Colonic mucosa (tissue), 1 donor: ENCODE measurements around a stretch of chr18.

- PRO-cap = unidirectional peak, minus-strand start at chr18:79578328
Observed at GRCh38 chr18:79578190-79578517, 101.4 kb upstream of the CTDP1 start.

- PRO-cap = unidirectional peak, minus-strand start at chr18:79617307
Observed at GRCh38 chr18:79616646-79617649, 62.7 kb upstream of the CTDP1 start.

DNA sequence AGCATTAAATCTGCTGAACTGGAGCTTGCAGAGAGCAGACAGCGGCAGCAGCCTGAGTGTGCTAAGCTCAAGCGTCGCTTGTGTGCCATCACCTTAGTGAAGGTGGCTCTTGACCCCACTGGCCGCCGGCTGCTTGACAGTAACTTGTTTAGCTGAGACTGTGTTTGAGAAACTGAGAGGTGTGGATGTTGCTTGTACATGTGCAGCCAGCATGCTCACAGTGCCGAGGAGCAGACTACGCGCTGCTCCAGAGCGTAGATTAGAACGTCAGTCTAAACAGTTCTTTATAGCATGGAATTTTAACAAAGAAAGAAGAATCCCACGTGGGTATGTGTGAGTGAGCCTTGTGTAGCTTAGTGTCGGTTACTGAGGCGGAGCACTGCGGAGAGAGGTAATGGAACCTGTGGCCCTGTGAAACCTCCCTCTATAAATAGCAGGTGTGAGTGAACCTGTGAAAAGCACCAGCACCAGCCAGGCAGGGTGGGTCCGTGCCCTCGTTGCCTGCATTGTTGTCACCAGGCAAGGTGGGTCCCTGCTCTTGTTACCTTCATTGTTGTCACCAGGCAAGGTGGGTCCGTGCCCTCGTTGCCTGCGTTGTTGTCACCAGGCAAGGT is 4.5 kb downstream of the CTDP1 start:
- PRO-cap = no peak

GRCh38 chr18:79744741-79745068 is 53.0 kb upstream of the KCNG2 start:
- PRO-cap = no peak

GRCh38 chr18:79903524-79904222 is 47.8 kb downstream of the SLC66A2 start:
- PRO-cap = no peak

DNA sequence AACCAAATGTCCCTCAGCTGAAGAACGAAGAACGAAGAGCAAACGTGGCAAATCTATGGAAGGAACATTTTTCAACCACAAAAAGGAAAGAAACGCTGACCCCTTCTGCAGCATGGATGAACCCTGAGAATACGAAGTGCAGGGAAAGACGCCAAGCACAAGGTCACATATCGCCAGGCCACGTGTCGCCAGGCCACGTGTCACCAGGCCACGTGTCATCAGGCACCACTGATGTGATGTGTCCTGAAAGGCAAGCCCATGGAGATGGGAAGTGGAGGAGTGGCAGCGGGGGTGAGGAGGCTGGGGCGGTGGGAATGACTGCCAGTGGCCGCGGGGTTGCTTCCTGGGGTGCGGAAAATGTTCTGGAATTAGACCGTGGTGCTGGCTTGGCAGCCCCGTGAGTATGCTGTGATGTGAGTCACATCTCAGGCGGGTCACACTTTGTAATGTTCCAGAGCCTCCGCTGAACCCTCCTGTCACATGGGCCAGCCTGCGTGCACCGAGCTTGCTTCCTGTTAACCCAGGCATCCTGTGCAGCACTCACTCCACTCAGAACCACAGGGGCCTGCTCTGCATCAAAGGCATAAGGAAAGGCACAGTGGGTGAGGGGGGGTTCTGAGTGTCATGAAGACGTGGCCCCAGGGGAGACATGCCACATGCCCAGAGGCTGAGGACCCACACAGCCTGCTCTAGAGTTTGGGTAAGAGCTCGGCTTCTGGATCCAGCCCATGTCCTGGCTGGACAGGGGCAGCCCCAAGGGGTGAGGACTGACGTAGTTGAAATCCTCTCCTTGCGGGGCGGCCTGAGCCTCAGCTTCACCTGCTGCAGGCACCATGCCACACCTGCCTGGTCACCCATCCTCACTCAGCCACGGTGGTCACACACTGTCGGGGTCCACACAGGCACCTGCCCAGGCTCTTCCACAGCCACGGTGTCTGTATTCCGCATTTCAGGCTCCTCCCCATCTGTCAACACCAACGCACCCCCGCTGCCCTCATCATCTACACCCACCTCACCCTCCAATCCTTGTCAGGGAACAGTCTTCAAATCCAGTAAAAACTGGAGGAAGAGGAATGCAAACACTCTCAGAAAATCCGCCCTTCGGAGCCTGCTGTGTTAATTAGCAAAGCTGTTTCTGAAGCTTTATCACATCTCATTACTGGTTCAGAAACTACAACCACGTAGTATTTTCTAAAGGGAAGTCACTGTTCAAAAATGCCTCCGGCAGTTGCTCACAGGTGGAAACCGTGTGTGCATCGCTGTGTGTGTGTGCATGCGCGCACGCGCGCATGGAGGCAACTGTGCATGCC is 38.7 kb downstream of the SLC66A2 start:
- PRO-cap = no peak

GRCh38 chr18:79942434-79942959 is 9.0 kb downstream of the SLC66A2 start:
- PRO-cap = no peak

GRCh38 chr18:79945586-79946076 is 5.8 kb downstream of the SLC66A2 start:
- PRO-cap = no peak

DNA sequence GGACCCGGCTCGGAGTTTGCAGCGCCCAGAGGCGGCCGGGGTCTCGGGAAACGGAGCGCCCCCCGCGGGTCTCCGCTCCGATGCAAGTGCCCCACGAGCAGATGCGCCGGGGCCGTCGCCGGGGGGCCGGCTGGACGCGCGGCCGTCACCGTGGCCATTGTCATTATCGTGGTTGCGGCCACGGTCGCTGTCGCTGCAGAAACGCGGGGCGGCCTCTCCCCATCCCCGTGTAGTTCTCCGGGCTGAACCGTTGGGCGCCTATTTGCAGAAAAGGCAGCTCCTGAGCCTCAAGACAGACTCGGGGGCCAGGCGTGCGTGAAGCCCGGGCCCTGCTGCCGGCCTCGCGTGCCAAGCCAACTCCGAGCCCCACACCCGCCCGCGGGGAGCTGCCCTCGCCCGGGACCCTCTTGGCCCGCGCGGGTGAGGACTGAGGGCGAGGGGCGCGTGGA is 609 bp upstream of the SLC66A2 start:
- PRO-cap = no peak

DNA sequence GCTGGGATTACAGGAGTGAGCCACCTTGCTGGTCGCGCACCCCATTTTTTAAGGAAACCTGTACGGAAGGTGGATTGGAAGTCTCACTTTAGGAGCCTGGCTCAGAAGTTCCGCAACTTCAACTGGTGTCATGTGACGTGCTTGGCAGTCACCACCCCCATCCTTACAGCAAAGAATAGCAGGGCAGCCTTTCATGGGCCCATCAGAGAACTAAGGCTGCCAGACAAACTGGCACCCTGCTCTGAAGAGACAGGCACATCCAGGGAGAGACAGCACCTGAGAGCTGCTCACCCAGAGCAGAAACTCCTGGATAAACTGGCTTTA is 3.4 kb upstream of the SLC66A2 start:
- PRO-cap = bidirectional peak, plus-strand start at position 205 of the sequence, minus-strand start at position 83 of the sequence

- PRO-cap = no peak
Observed at GRCh38 chr18:79959953-79960596, 4.4 kb upstream of the HSBP1L1 start.

GRCh38 chr18:80038421-80038715 is 4.1 kb downstream of the RBFA start:
- PRO-cap = no peak